ENCODE measurements around the gene PRND.

- PRO-cap = no peak
Measured at GRCh38 chr20:2874469-2874781, 1.1 kb downstream of the PTPRA start.

GRCh38 chr20:3203194-3203695 is 1.2 kb downstream of the DDRGK1 start:
- PRO-cap = no peak

DNA sequence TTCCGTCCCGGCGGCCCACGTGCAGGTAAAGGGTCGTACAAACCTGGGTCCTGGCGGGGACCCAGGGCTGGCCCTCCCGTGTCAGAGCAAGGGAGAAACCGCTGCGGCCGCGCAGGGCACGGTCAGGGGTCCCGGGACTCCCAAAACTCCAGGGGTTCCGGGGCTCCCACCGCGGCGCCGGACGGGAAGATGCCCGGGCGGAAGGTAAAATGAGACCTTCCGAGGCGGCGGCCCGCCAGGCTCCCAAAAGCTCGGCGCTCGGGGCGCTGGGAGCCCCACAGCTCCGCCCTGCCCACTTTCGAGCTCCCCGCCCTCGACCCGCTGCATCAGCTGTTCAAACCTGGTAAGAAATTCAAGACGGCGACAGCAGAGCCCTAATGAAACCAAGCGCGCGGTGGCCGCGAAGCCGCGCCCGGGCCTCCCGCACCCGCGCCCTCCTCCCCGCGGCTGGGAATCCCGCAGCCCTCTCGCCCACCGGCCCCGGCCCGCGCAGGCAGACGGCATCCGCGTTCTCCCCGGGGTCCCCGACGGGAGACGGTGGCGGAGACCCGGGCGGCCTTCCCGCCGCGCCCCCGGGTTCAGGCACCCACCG is 389 bp downstream of the SLC4A11 start:
- PRO-cap = no peak

DNA sequence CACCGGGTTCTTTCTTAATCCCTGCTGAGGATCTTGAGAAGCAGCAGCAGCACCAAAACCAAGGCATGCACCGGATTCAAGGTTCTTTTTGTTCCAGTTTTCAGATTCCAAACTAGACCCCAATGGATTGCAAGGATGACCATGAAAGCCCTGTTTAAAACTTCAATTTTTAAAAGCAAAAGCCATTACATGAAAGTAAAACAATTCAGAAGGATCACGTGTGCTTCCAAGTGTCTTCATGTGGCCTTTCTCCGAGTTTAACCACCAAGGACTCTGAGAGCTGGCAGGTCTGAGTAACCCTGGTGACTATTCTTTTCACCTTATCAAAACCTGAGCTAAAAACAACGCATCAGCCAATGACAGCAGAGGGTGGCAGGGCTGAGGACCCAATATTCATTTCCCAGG is 46.8 kb downstream of the DNAAF9 start:
- PRO-cap = no peak

GRCh38 chr20:3595505-3596010 is 67.6 kb downstream of the GFRA4 start:
- PRO-cap = no peak

DNA sequence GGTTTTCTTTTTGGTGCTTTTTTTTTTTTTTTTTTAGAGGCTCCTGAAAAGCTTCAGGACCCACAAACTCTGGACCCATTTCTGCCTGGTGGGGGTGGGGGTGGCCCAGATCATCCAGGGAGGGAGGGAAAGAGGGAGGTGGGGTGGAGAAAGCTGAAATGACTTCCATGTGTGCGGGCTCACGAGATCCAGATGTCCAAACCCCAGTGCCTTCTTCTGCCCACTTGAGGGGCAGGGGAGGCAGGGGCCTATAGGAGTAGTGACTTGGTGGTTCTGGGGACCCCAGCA is 2.7 kb downstream of the ADAM33 start:
- PRO-cap = no peak

DNA sequence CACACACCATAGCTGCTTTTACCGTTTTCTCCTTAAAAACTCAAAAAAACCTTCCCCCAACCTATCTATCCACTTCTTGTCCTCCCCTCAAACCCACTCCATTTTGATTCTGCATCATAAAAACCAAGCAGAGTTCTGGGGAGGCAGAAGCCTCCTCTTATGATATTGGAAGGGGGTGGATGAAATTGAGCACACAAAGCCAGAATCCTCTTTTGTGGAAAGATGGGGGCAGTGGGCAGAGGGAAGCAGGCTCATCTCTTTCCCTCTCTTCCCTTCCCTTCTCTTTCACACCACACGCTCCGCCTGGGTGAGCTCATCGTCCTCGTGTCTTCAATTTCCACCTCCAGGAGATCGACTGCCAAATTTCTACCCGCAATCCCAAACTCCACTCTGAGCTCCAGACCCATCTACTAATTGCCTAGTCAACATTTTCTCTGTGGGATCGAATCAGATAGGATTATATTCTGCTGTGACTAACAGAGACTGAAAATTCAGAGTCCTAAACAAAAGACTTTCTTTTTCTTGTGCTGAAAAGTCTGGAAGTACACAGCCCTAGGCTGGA is 5.2 kb upstream of the HSPA12B start:
- PRO-cap = no peak

- PRO-cap = no peak
Measured at GRCh38 chr20:3731696-3732073, 800 bp upstream of the HSPA12B start.

GRCh38 chr20:3800431-3801142 is 4.5 kb downstream of the CDC25B start:
- PRO-cap = no peak

DNA sequence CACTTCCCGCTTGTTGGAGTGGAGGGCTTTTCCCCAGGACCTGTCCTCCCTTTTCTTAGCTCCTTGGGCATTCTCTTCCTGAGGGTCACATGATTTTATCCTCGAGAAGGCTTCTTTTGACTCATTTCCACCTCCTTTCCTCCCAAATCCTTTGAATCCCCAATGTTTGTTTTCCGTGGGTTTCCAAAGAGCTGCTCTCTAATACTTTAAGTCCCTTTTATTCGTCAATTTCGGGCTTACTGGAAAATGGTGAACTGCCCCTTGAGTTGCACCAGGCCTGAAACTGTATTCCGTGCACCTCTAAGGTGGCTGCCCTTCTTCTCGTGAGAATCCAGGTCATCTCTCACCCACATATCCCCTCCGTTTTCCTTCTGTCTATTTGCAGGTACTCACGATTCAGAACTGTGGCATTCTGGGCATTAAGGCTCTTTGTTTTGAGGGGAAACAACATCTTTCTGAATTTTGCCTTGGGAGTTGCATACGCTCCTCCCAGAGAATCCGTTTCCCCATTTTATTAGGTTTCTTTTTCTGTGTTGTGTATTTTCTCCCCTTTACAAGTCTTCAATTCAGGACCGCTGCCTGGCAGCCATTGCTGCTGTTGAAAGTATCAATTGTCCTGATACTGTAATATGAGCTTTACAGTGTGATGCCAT is 877 bp downstream of the PANK2 start:
- PRO-cap = no peak

DNA sequence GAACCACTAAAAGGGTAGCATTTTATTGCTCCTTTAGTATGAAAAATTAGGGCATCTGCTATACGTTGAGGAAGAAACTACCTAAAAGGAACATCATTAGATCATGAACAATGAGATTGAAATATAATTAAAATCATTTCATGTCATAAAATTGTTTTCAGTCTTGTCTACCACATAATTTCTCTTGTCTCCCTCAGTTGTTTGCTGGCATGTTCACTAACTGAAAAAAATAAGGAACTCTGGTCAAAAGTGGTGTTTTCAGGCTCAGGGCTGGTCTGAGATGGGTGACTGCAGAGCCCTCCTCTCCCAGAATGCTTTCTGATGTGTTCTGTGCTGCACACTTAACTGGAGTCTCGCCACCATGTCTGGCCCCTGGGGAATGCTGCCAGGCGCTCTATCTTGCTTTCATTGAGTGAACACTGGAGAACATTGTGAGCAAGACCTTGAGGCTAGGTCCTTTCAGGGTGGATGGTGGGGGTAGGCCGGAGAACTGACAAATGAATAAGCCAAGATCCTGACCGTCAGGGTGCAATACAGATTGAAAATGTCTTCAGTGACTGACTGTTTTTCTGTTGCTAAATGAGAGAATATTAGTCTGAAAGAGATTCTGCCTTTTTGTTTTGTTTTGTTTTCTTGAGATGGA is 19.4 kb downstream of the PANK2 start:
- PRO-cap = no peak

DNA sequence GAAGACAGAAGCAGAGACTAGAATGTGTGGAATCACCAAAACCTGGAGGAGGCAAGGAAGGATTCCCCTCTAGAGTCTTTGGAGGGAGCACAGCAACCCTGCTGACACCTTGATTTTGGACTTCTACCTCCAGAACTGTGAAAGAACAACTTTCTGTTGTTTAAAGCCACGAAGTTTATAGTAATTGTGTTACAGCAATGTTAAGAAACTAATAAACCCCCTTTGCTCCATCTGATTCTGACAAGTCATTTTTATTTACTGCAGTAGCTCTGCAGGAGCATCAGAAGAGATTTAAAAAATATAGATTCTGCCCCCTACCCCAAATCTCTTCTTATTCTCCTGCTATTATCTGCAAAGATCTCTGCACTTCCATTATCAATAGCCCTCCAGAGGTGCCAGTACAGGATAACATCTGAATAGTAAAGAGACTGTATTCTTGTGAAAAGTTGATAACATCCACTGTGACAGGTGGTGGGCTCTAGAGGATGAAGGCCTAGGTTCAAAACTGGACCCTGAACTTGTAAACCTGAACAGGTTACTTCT is 10.7 kb downstream of the RNF24 start:
- PRO-cap = no peak

DNA sequence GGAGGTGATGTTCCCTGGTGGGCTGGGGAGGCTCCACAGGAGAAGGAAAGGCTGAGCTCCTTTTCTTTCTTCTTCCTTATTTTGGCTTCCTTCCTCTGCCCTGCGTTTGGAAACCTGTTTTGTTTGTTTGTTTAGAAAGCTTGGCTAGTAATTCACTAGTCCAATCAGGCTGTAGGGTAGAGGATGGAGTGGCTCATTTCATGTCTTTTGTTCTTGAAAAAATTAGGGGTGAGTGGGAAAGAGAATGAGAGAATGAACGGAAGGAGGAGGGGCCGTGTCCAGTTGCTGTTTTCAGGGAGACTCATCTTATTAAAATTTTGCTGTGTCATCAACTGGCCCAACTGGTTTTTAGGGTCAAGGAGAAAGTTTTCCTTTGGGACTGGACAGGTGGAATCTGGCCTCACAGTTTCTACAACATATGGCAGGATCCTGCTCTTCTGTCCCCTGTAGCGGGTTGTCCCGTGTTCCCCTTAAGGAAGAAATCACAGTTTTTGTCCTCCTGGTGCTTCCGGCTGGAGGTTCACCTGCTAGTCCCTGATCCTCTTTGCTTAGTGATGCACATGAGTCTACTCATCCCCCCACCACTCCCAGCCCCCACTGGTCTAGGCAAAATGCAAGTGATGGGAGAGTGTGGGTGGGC is 3.0 kb upstream of the RNF24 start:
- PRO-cap = no peak

DNA sequence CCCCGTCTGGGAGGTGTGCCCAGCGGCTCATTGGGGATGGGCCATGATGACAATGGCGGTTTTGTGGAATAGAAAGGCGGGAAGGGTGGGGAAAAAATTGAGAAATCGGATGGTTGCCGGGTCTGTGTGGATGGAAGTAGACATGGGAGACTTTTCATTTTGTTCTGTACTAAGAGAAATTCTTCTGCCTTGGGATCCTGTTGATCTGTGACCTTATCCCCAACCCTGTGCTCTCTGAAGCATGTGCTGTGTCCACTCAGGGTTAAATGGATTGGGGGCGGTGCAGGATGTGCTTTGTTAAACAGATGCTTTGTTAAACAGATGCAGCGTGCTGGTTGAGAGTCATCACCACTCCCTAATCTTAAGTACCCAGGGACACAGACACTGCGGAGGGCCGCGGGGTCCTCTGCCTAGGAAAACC is 18.2 kb upstream of the RNF24 start:
- PRO-cap = no peak

GRCh38 chr20:4160548-4161502 is 12.2 kb downstream of the SMOX start:
- PRO-cap = no peak

DNA sequence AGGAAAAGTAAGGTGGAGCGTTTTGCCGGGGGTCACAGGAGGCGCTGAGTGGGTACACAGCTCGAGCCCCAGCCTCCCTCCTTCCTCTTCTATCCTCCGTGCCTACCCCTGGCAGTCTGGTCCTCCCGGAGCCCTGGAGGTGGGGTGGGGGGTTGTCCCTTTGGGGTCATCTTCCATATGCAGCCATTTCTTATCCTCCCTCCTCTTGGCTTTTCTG is 34.5 kb downstream of the SMOX start:
- PRO-cap = no peak

DNA sequence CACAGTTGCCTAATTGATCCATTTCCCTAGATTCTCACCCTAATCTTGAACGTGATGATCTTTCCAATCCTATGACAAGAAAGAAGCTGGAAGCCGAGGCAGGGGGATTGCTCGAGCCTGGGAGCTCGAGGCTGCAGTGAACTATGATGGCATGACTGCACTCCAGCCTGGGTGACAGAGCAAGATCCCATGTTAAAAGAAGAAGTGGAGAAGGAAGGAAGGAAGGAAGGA is 100.6 kb upstream of the PRNP start:
- PRO-cap = no peak

- PRO-cap = no peak
Measured at GRCh38 chr20:4698985-4700245, 13.2 kb downstream of the PRNP start.

GRCh38 chr20:4721522-4722364 is at the start of gene PRND:
PRND (plus strand) TSS chr20:4721909.
- PRO-cap = no peak

DNA sequence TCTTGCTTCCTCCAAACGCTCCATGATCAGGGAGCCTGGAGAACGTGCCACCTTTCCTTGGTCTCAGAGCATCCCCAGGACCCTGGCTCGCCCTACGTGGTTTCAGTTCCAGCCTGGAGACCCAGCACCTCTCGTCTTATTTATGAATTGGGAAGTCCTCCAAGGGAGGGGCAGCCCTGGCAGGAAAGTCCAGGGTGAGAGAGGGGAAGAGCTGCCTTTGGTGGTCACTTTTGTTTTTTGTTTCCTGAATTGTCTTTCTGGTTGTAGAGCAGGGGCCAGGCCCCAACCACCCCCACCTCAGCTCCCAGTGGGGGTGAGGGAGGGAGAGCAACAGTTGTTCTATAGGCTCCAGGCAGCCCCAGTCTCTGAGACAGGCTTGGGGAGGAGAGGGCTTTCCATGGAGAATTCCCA is 12.9 kb downstream of the RASSF2 start:
- PRO-cap = no peak

Data from bile duct (tissue), 1 donor.